Mucosa of descending colon (tissue), 1 donor: ENCODE measurements around the genes GYPB, SMAD1, MMAA and POU4F2.

- PRO-cap, result no peak
Measured at GRCh38 chr4:142556518-142556873, 289.6 kb downstream of the INPP4B start.

- PRO-cap, result no peak
Measured at GRCh38 chr4:143163091-143163532, 21.6 kb upstream of the USP38 start.

GRCh38 chr4:143390583-143391218 lies 54.0 kb downstream of the GAB1 start:
- PRO-cap, result no peak

DNA sequence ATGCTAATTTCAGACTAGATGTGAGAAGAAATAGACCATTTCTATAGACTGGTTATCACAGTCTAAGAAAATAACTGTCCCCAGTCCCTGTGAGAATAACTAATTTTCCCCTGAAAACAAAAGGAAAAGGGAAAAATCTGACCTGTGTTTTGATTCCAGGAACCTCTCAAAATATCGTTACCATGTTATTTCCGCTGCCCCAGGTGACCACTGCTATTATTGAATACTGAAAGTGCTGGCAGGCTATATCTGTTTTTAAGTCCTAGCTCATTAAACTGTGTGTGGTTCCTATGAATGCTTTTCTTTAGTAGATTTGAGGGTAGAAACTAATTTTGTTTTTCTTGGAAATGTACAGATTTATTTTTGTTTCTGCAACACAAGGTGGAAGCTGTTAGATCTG lies 83.6 kb downstream of the GAB1 start:
- PRO-cap, result no peak

GRCh38 chr4:143532058-143532430 lies 18.5 kb downstream of the SMARCA5 start:
- PRO-cap, result no peak

- PRO-cap, result no peak
Measured at GRCh38 chr4:143554746-143555217, 41.3 kb downstream of the SMARCA5 start.

GRCh38 chr4:143912407-143912937 lies 7.1 kb upstream of the GYPE start:
- PRO-cap, result no peak

GRCh38 chr4:144019176-144019705 lies at the start of gene GYPB:
TSS of gene GYPB (minus strand) at chr4:144019380.
- PRO-cap, result no peak

- PRO-cap, result bidirectional peak, plus-strand start at chr4:145178058, minus-strand start at chr4:145177953
Measured at GRCh38 chr4:145177791-145178229, 2.6 kb downstream of the OTUD4 start.

DNA sequence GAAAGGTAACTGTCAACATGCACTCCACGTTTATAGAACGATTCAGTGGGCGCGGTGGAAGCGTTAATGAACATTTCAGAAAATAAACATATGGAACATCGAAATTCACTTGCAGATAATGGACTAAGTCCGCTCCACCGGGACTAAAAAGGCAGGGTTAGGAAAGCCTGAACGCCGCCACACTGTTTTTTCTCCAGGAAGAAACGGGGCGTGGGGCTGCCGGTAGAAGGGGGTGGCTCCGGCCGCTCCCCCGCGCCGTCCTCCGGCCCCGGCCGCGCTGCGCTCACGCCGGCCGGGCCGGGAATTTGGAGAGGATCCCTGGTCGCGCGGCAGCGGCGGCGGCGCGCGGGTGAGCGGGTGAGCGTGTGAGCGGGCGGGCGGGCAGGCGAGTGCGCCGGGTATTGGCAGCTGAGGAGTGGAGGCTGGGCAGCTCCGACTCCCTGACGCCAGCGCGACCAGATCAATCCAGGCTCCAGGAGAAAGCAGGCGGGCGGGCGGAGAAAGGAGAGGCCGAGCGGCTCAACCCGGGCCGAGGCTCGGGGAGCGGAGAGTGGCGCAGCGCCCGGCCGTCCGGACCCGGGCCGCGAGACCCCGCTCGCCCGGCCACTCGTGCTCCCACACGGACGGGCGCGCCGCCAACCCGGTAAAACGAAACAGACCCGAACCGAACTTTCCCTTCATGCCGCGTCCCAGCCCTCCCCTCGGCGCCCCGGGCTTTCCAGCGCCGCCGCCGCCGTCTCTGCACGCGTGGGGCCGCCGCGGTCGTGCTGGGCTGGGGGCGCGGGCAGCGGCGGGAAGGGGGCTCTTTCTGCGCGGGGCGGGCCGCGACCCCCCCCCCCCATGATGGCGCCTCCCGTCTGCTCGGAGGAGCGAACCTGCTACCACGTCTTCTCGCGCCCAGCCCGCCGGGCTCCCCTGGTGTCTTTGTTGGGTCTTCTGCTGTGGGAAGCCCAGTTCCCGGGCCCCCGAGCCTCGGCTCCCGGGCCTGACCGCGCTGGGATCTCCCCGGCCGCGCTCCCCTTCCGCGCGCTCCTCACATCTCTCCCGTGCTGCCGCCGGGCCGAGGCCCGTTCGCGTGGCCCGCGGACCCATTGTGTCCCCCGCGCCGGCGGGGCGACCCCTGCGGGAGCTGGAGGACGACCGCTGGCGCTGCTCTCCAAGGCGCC lies at the start of gene SMAD1:
SMAD1 (plus strand) TSS at position 458 of the 1,166 bp plus-strand sequence.
- PRO-cap, result bidirectional peak, plus-strand start at position 463 of the sequence, minus-strand start at position 181 of the sequence

DNA sequence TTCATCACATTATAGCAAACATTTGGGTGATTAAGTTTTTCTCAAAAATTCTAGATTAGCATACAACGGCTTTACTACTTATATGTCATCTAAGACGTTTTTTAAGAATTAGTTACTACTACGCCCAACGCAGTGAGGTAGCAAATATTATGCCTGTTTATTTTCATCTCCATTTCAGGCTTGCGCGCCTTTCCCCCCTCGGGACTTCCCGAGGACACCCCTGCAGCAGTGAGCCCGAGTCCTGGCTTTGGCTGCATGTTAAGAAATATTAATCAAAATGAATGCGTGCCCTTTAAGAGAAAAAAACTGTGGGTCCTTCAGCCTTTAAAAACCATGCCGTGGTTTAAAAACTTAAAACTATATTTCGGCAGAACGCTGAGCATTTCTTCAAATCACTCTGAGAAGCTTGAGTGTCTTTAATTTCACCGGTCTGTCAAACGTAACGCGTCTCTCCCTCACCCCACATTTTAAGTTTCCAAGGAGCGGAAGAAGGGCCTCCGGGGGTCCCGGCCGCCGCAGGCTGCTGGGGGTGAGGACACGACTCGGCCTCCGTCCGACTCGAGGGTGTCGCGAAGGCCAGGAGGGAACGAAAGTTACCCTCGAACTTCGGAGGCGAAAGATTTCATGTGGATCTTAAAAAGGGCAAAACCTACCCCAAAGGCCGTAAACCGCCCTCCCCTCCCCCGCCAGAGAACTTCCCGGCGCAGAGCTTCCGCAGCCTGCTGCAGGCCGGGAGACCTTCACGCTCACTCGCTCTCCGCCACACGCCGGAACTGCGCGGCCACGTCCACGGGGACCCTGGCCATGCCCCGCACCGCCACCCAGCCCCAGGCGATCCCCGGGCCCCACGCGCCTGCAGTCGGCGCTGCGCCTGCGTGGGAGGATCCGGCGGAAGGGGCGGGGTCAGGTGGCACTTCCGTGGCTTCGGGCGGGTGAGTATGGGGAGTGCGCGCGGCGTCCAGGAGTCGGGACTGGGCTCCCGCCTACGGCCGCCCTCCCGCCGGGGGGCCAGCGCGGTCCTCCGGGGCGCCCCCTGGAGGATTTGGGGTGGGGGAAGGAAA lies at the start of gene MMAA:
MMAA (plus strand) TSS at position 910 of the 1,061 bp plus-strand sequence.
- PRO-cap, result bidirectional peak, plus-strand start at position 921 of the sequence, minus-strand start at position 855 of the sequence

DNA sequence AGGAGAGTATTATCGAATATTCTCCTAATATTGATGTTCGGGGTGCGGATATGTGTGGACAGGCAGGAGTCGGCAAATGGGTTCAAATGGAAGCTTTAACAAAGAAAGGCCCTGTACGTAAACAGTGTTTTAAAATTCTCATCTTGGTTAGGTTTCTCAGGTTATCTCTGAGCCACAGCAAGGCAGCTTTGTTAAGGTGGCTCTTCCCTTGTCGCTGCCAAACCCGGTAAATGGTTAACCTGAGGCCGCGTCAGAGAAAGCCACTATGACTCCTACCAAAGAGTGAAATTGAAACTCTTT lies 302 bp downstream of the MMAA start:
- PRO-cap, result bidirectional peak, plus-strand start outside the sequence, minus-strand start at position 232 of the sequence

DNA sequence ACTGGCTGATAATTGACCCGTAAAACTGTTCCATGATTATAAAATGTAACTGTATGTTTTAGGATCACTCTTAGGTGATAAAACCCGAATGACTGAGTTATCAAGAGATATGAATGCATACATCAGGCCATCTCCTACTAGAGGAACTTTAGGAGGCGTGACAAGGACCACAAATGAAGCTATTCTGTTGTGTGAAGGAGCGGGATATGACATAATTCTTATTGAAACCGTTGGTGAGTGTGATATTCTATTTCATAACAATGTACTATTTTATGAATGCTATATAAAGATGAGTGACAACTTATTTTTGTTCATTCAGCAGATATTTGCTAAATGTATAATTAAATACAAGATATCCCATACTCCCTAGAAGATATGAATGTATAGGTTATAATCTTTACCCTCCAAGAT lies 26.7 kb downstream of the MMAA start:
- PRO-cap, result no peak

DNA sequence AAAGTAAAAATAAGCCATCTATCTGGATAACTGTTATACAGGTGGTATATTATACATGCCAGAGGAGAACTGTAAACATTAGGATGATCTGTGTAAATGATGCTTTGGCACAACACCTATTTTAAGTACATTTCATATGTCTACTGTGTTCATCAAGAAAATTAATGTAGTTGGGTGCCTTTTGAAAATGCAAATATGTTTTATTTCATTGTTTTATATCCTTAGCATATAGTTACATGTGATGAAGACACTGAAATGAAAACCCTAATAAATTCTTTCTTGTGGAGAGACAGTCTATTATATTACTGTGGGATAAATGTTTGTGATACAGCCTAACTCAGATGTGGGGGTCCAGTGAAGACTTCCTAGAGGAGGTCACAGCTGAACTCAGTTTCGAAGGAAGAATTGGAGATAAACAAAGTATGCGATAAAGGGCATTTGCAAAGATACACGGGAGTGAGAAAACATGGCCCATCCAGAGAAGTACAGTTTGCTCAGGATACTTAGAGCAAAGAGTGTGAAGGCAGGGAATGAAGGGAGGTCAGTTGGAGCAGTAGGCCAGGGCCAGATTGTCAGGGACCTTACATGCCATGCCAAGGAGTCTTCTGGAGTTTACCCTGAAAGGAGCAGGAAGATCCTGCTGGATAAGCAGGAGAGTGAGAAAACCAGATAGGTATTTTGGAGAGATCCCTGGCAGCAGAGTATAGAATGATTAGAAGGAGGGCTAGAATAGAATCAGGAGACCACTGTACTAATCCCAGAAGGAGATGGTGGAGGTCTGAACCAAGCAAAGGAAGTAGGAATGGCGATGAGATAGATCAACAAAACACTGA lies 27.4 kb downstream of the MMAA start:
- PRO-cap, result no peak

DNA sequence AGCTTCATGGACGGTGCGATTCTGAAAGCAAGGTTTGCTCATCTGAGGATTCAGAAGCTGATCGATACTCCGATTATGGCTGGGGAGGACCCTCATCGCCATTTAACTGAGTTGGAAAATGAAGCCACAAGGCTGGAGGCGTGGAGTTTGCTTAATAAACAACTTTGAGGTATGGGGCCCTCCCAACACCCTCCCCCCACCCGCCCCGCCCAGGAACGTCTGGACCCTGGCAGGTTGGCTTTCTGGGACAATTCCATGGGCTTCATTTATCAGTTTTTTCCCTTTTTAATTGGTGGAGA lies 52.5 kb downstream of the C4orf51 start:
- PRO-cap, result no peak

GRCh38 chr4:146033000-146033735 lies 94.5 kb upstream of the ZNF827 start:
- PRO-cap, result unidirectional peak, minus-strand start at chr4:146033293

- PRO-cap, result no peak
Measured at GRCh38 chr4:146192087-146192624, 16.6 kb downstream of the LSM6 start.

GRCh38 chr4:146235367-146236122 lies 21.2 kb downstream of the REELD1 start:
- PRO-cap, result no peak

- PRO-cap, result no peak
Measured at GRCh38 chr4:146638426-146639475, at the start of gene POU4F2. TSS of gene POU4F2 (plus strand) at chr4:146638893.

DNA sequence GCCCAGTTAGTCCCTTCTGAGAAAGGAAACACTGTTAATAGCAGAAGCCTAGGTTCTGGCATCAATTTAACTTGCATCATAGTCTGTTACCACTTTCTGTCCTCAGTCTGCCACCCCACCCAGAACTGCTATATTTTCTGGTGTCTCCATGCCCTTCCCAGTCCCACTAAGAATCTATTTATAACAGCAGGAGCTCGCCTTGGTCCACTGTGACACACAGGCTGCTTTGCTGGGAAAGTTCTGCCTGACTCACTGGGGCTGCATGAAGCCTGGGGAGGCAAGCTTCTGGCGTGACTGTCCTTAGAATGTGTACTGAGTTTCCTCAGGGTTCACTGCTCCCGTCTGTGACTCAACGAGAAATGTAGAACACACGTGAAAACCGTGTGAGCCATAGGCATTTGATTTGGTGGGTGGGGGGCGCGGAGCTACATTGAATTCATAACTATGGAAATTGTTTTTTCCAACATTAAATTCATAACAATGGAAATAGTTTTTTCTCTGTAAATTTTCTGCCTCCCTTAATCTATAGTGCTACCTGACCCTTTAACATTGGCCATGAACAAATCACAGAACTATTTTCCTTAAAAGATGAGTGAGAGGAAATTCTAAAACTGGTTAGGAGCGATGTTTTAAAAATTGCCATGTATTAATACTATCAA lies 158.0 kb upstream of the TTC29 start:
- PRO-cap, result no peak